ENCODE measurements around the genes ACTN2, KMO and CHML.

DNA sequence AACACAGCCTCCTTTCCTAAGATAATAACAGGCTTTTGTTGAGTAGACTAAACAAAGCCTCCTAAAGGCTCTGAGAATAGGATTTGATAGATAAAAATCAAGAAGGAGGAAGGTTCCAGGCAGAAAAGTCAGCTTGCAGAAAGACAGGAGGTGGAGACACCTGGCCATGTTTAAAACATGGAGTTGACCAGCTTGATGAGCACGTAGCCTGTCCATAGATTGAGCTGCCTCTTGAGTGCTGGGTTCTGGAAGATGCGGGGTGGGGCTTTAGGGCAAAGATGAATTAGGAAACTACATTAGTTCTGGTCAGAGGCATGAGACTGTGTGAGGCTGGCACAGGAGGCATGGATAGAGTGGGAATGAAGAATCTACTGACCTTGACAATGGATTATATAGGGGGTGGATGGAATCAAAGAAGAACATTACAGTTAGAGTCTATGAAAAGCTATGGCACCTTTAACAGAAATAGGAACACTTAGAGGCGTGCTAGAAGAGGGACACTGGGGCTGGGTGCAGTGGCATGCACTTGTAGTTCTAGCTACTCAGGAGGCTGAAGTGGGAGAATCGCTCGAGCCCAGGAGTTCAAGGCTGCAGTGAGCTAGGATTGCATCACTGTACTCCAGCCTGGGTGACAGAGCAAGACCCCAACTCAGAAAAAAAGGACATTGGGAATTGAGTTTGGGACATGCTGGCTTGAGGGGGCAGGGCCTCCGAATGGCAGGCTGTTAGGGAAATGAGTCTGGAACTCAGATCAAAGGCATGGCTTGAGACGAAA is 32.0 kb downstream of the GPR137B start:
- RRBS = no CpG with 5 or more reads among the region's 7 CpGs
CAGE:
- cytosol, long polyA plus RNA = no peak
- long polyA plus RNA = no peak
- nucleus, long polyA plus RNA = no peak

DNA sequence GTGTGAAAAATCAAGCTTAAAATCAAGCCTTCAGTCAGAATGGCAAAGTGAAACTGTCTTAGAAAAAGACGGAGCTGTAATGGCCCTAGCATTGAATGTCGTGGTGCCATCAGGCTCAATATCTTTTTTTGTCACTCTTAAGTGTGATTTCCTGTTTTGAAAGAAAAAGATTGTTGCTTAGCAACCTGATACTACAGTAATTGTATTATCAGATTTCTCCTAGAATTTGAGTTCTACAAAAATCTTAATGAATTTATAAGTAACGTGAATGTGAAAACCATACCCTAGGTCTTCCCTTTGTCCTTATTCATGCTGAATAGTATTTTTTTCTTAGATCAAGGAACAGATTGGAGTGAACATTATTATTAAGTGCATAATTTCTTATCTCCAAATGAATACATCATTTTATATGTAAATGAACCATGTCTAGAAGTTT is 22.2 kb downstream of the EDARADD start:
- RRBS = no CpG with 5 or more reads among the region's 3 CpGs
CAGE:
- cytosol, long polyA plus RNA = no peak
- long polyA plus RNA = no peak
- nucleus, long polyA plus RNA = no peak

DNA sequence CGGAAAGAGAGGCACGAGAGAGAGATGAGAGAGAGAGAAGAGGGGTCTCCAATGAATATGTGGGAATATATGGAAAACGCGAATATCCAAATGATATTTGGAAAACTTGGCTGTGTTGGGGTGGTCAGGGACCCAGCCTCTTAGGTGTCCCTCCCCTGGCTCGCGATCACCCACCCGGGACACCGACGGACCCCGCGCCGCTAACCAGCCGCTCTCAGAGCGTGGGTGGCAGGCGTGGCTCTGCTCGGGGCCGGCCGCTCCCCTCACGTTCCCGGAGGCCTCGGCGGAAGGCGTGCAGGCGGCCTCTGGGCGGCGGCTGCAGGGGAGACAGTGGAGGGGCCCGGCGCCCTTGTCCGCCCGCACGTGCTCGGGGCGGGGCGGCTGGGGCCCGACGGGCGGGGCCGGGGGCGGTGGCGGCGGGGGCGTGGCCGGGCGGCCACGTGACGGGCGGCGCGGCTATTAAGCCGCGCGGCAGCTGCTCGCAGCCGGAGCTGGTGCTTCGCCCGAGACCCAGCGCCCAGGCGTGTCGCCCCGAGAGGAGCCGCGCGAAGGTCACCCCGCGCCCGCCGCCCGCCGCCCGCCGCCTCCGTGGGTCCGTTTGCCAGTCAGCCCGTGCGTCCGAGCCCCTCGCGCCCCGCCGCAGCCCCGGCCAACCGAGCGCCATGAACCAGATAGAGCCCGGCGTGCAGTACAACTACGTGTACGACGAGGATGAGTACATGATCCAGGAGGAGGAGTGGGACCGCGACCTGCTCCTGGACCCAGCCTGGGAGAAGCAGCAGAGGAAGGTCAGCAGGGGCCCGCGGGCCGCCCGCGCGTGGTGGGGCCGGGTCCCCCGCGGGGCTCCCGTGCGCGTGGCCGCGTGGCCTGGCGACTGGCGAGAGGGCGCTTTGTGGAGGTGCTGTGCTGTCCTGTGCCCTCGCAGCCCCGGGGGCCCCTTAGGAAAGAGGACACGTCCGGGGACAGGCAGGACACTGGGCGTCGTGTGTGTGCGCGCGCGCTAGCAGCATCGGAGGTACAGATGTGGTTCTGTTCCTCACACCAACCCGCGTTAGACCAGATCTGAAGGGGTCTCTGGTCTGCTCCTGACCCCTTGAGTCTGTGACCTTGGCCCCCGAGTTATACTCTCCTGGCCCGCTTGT is at the start of gene ACTN2:
TSS of gene ACTN2 (plus strand) at position 488 of the 1,142 bp plus-strand sequence.
- RRBS = 4% methylated on average over 52 of the region's 122 CpGs
CAGE:
- cytosol, long polyA plus RNA = no peak
- long polyA plus RNA = no peak
- nucleus, long polyA plus RNA = no peak

- RRBS = no CpG with 5 or more reads among the region's 11 CpGs
CAGE:
- cytosol, long polyA plus RNA = no peak
- long polyA plus RNA = no peak
- nucleus, long polyA plus RNA = no peak
These were observed 3.7 kb downstream of the ACTN2 start for GRCh38 chr1:236689884-236690552.

GRCh38 chr1:236717804-236718069 is 31.4 kb downstream of the ACTN2 start:
- RRBS = no CpG with 5 or more reads among the region's 5 CpGs
CAGE:
- cytosol, long polyA plus RNA = no peak
- long polyA plus RNA = no peak
- nucleus, long polyA plus RNA = no peak

- RRBS = no CpG with 5 or more reads among the region's 17 CpGs
CAGE:
- cytosol, long polyA plus RNA = no peak
- long polyA plus RNA = no peak
- nucleus, long polyA plus RNA = no peak
These were observed 43.8 kb upstream of the MTR start for GRCh38 chr1:236751196-236751805.

DNA sequence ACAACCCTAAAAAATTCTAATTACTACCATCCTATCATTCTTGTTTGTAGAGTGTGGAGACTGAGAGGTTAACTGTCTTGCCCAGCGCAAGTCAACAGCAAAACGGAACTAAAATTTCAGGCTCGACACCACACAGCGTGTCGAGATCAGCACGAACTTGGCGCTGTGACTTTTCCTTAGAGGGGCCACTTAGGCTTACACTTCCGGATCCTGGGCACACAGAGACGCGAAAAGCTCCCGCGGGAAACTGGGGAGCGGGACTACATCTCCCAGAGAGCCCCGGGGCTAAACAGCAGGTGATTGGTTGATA is 245 bp upstream of the MTR start:
- RRBS = 1% methylated on average over 6 of the region's 14 CpGs
CAGE:
- cytosol, long polyA plus RNA = no peak
- long polyA plus RNA = no peak
- nucleus, long polyA plus RNA = no peak

GRCh38 chr1:236835045-236835877 is 40.2 kb downstream of the MTR start:
- RRBS = no CpG with 5 or more reads among the region's 9 CpGs
CAGE:
- cytosol, long polyA plus RNA = no peak
- long polyA plus RNA = no peak
- nucleus, long polyA plus RNA = no peak

DNA sequence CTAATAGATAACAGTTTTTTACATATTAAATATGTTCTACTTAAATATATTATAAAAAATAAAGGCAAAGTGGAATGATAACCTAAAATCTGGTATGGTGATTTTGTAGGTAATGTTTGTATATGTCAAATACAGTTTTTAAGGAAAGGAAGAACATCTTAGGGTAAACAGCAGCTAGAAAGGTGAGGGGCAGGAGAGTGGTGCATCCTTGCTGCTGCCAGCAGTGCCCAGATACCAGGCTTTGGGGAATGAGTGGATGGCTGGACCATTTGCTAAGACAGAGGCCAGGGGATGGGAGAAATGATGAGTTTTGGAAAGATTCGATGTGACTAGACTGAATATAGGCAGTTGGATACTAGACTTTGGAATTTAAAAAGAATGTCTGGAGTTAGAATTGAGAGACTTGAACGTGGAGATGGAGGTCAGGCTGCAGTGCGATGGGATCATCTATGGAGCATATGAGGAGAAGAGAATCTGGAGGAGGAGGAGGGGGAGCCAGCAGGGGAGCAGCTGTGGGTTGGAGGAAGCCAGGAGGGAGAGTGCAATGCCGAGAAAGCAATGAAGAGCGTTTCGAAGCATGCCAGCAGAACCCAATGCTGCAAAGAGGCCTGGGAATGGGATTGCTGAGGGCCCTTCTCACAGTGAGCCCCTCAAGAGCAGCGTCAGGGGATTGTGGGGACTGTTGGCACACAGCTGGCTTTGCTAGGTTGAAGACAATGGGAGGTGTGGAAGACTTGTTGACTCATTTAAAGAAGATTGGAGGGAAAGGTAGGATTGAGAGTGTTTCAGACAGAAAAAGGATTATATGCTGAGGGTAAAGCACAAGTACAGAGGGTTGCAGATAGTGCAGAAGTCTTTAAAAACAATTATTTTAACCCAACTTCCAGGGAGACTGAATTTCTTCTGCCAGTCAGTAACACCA is 103.4 kb downstream of the MT1HL1 start:
- RRBS = no CpG with 5 or more reads among the region's 7 CpGs
CAGE:
- cytosol, long polyA plus RNA = no peak
- long polyA plus RNA = no peak
- nucleus, long polyA plus RNA = no peak

GRCh38 chr1:237053549-237054062 is 11.6 kb downstream of the RYR2 start:
- RRBS = no CpG with 5 or more reads among the region's 11 CpGs
CAGE:
- cytosol, long polyA plus RNA = no peak
- long polyA plus RNA = no peak
- nucleus, long polyA plus RNA = no peak

- RRBS = no CpG with 5 or more reads among the region's 2 CpGs
CAGE:
- cytosol, long polyA plus RNA = no peak
- long polyA plus RNA = no peak
- nucleus, long polyA plus RNA = no peak
These were observed 366.6 kb downstream of the ZP4 start for GRCh38 chr1:237524125-237524555.

DNA sequence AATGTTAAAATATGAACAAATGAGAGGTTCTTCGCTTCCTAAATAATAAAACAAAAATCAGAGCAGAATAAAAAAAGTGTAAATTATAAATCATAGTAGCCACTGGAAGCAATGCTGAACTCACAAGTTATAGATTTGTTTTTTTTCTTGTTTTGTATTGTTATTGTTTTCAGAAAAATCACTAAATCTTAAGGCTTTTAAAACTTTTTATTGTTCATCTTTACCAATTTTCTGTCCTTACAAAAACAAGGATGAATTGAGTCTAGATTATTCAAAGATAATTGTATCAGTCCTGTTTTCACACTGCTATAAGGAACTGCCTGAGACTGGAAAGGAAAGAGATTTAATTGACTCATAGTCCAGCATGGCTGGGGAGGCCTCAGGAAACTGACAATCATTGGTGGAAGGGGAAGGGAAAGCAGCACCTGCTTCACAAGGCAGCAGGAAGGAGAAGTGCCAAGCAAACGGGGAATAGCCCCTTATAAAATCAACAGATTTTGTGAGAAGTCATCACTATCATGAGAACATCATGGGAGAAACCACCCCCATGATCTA is 455.5 kb upstream of the ZP4 start:
- RRBS = no CpG with 5 or more reads among the region's 2 CpGs
CAGE:
- cytosol, long polyA plus RNA = no peak
- long polyA plus RNA = no peak
- nucleus, long polyA plus RNA = no peak

DNA sequence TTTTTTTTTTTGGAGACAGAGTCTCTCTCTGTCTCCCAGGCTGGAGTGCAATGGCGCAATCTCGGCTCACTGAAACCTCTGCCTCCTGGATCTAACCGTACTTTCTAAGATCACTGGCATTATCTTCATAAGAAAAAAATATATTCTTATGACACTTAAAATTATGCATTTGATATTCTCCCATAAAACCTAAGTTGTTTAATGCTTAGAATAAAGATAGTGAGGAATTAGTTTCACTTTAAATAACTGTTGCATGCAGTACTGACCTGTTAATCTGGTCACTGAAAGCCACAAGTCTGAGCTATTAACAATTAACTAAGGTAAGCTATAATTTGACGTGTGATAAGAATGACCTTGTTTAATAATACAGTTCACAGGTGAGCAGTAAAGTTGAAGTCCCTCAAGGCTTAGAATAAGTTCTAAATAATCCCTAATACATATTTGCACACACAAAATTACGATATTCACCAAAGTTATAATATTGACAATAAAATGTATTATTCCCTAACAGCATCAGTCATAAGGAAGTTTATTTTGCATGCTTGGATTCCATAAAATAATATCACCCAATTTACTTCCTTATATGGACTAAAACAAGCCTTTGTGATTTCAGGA is 70.8 kb upstream of the CHRM3 start:
- RRBS = no CpG with 5 or more reads among the region's 5 CpGs
CAGE:
- cytosol, long polyA plus RNA = no peak
- long polyA plus RNA = no peak
- nucleus, long polyA plus RNA = no peak

DNA sequence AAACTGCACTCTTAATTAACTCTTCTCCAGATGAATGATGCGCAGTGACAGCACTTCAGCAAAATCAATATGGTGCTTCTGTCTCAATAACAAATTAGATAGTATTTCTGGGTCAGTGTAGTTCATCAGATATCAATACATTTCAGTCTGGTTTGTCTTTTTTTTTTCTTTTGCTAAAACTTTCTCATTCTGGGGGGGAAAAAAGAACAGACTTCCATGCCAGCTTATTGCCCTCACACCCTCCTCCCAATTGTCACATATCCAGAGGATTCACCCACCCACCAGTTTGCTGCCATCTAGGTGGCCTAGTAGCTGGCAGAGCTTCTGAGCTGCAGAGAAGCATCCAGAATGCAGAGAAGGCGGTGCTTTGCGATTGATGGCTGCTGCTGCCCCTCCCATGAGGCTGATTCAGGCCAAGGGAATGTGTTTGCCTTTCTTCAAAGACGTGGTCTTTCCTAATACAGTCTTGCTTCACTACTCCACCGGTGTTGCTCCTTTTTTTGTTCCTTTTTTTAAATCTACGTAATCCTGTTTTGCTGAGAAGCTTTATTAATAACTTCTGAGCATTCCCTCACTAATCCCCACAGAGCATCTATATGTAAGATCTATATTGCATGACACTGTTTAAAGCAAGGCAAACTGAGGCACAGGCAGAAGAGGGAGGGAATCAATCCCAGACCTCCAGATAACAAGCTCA is 275.7 kb upstream of the FMN2 start:
- RRBS = no CpG with 5 or more reads among the region's 6 CpGs
CAGE:
- cytosol, long polyA plus RNA = no peak
- long polyA plus RNA = no peak
- nucleus, long polyA plus RNA = no peak

GRCh38 chr1:240597139-240598012 is 14.6 kb downstream of the GREM2 start:
- RRBS = no CpG with 5 or more reads among the region's 13 CpGs
CAGE:
- cytosol, long polyA plus RNA = no peak
- long polyA plus RNA = no peak
- nucleus, long polyA plus RNA = no peak

- RRBS = no CpG with 5 or more reads among the region's 3 CpGs
CAGE:
- cytosol, long polyA plus RNA = no peak
- long polyA plus RNA = no peak
- nucleus, long polyA plus RNA = no peak
These were observed 12.7 kb downstream of the GREM2 start for GRCh38 chr1:240599253-240599722.

DNA sequence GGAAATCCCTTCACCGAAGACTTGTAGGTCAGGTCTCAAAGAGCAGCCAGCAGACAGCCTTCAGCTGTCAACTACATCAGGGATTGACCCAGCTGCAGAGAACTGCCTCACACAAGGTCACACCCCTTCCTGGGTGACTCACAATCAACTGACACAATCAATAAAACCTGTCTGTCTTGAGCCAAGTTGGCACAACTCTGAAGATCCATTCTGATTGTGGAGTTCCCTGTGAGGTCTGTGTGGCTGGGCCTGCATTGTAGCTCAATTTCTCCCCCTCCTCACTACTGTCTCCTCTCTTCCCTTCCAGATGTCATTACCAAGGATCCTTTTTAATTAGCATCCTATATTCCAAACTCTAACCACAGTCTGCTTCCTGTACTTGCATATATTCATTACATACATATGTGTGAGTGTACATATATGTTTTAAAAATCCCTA is 200.4 kb downstream of the RGS7 start:
- RRBS = no CpG with 5 or more reads among the region's 1 CpG
CAGE:
- cytosol, long polyA plus RNA = no peak
- long polyA plus RNA = no peak
- nucleus, long polyA plus RNA = no peak

DNA sequence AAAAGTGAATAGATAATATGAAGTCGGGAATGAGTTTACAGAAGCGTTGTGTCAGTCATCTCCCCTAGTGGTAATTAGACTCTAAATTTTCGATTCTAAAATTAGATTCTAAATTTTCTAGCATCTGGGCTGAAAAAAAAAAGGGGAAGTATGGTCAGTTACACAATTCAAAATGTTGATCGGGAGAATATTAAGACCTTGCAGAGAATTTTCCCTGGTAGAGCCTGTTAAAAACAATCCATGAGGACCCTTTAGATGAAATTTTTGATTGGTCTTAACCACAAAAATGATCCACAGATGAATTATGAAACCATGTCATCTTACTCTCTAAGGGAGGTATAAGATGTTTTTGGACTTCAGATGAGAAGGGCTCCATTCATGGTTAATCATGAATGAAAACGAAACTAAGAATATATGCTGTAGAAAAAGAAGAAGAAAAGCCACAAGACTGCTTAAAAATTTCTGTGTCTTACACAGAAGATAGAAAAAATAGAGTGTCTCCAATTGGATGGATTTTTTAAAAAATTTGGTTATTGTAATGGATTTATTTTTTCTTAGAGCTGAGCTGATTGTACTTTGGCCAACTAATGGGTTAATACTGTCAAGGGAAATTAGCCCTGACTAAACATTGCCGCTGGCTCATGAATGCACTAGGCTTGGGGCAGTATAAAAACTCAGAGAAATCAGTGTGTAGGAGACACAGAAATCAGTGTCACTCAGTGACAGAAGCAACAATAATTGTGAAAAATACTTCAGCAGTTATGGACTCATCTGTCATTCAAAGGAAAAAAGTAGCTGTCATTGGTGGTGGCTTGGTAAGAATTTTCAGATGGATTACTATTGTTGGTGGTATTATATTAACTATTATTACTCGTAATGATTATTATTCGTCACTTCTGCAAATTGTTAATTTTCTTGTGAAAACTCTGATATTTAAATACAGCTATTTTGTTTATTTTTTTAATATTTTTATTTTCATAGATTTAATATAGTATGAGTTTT is at the start of gene KMO:
TSS of gene KMO (plus strand) at position 695 of the 1,002 bp plus-strand sequence.
- RRBS = no CpG with 5 or more reads among the region's 8 CpGs
CAGE:
- cytosol, long polyA plus RNA = no peak
- long polyA plus RNA = no peak
- nucleus, long polyA plus RNA = no peak

DNA sequence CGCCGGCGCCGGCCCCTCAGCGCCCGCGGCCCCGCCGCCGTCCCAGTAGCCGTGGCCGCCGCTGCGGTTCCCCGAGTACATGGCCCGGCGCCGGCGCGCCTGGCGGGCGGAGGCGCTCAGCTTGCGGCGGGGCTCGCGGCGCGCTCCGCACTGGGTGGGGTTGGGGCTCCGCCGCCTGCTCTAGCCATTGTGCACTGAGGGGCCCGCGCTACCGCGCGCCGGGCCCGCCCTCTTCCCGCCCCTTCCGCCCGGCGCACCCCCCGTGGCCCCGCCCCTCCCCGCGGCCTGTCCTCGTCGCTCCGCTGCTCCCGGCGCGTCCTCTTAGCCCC is at the start of gene CHML:
TSS of gene CHML (minus strand) at position 196 of the 329 bp plus-strand sequence.
- RRBS = under 1% methylated on average over 18 of the region's 53 CpGs
CAGE:
- cytosol, long polyA plus RNA = no peak
- long polyA plus RNA = no peak
- nucleus, long polyA plus RNA = no peak

- RRBS = no CpG with 5 or more reads among the region's 22 CpGs
CAGE:
- cytosol, long polyA plus RNA = no peak
- long polyA plus RNA = no peak
- nucleus, long polyA plus RNA = no peak
These were observed 280 bp upstream of the CHML start for GRCh38 chr1:241640503-241640795.